Endodermal cell (in vitro differentiated cells): Measurements from ENCODE around the gene ARHGAP10.

DNA sequence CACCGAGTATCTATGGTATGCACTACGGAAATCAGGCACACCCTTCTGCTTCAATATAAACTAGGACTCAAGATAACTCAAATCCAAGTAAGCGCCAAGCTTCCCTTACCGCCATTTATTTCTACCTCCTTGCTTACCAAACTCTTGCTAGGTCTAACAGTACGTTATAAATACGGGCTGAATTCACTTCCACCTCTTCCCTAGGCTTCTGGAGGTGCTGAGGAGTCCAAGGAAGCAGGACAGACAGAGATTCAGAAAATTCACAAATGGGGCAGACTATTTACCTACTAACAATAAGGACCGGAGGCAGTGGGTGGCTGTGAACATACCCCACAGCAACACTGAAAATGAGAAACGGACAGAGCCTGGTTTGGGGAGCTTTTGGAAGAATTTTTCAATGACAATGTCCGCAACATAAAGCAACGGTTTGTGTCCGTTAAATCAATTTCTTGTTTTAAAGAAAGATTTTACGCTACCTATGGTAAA is 2.1 kb downstream of the OTUD4 start:
- PRO-cap, result no peak

DNA sequence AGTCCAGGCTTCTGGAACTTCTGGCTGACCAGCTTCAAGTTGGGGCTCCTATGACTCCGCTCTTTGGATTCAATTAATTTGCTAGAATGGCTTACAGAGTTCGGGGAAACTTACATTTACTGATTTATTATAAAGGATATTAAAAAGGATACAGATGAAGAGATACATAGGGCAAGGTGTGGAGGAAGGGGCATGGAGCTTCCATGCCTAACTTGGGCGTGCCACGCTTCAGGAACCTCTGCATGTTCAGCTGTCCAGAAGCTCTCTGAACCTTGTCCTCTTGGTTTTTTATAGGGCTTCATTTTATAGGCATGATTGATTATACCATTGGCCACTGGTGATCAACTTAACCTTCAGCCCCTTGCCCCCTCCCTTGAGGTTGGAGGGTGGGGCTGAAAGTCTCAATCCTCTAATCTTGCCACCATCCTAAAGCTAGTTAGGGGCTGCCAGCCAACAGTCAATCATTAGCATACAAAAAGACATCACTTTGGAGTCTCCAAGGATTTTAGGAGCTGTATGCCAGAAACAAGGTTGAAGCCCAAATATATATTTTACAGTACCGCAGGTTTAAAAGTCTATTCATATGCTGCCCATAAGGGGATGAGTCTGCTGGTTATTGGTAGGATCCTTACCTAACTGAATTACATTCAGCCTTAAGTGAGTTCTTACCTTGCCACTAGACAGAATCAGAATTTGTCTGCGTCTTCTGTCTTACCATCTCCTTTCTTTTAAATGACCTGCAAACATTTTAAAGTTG is 10.8 kb downstream of the SMAD1 start:
- PRO-cap, result no peak

- PRO-cap, result no peak
Measured at GRCh38 chr4:145646345-145647177, 27.4 kb downstream of the MMAA start.

DNA sequence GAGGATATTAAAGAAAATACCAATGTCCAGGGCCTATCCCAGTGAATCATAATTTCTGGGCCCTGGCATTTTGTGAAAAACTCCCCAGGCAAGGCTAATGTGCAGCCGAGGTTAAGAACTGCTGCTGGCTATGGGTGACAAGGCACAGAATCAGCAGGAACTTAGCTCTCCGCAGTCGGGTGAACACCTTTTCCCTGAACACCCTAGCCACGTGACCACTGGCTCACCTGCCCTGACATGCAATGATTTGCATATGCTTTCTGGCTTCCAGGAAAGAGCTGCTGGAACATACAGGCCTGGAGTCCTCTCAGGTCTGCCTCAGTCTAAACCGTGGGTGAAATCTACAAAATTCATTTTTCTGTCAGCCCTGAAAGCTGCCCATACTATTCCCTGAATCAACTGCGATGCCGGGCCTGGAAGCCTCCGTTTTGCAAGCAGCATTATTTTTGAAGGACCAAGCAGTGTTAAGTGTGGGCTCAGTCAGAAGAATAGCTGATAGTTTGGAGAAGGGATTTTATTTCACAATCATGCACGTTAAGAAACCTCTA is 56.6 kb downstream of the ZNF827 start:
- PRO-cap, result no peak

DNA sequence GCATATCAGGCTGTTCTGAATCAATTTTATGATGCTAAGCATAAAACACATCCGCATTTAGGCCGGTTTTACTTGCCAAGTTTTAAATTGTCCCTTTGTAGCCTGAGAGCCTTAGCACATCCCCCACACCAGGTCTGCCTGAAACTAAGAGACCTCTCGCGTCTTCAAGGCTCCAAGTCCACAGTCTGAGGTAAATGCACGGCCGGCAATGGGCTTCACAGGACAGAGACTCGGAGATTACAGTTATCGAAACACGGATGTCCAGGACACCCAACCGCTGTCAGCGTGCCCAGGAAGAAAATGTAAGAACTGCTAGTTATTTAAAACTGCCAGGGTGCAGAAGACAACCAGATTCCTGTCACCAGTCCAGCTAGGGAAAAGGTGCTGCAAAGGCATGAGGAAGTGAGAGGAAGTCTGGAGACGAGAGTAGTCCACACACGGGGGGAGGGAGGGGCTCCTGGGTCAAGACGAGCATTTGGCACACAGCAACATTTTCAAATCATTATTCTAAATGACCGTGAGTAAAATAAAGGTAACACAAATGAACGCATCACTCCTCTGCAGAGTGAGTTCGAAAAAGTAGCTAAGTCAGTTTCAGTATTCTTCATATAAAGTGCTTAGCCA is 28.8 kb downstream of the ZNF827 start:
- PRO-cap, result no peak

GRCh38 chr4:146029962-146030470 is 91.4 kb upstream of the ZNF827 start:
- PRO-cap, result no peak

DNA sequence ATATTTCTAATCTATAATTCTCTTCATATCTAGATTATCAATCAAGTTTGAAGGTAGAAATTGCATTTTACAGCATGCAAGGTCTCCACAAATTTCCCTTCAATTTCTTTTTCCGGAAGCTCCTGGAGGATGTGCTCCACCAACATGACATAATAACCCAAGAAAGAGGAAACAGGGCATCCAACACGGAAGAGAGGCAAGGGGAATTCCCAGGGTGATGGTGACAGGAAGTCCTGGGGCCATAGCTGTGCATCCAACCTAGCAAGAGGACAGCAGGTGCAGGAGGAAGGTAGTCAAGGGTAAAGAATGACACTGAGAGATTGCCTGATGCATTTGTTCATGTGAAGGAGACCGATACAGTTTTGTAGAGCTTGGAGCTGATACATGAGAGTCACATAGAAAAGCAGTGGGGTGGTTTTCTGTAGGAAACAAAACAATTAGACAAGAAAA is 115.7 kb upstream of the LSM6 start:
- PRO-cap, result no peak

- PRO-cap, result unidirectional peak, plus-strand start at chr4:146350019
Measured at GRCh38 chr4:146349765-146350297, 135.5 kb downstream of the REELD1 start.

GRCh38 chr4:146663127-146663554 is 24.4 kb downstream of the POU4F2 start:
- PRO-cap, result unidirectional peak, plus-strand start at chr4:146663286

DNA sequence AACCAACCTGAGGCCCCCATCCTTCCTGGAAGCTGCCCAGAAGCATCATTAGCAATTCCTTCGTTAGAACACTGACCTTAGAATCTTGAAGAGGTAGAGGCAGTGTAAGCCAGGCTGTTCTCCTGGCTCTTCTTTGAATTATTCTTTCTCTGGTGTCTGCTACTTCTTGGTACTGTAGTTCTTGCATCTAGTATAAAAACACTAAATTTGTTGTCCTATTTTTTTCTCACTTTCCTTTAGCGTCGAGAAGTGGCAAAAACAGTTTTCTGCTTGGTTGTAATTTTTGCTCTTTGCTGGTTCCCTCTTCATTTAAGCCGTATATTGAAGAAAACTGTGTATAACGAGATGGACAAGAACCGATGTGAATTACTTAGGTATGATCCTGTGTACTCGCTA is 58.7 kb downstream of the EDNRA start:
- PRO-cap, result no peak

DNA sequence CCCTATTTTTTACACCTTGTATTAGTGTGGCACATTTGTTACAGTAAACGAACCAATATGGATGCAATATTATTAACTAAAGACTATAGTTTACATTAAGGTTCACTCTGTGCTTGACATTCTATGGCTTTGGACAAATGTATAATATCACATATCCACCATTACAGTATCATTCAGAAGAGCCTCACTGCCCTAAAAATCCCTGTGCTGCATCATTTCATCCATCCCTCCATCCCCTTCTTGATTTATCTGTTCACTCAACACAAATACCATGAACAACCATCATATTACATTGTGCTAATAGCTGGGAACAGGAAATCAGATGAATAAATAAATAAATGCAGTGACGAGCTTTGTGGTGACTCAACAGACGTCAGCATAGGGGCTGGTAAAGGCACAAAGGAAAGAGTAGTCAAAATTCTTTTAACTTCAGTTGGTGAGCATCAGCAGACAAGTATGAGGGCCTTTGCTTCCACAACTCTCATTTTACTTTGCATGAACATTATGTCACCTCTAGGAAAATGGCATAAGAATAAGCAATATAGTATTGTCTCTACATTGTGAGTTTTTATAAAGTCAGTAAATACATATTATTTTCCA is 65.4 kb downstream of the EDNRA start:
- PRO-cap, result no peak

DNA sequence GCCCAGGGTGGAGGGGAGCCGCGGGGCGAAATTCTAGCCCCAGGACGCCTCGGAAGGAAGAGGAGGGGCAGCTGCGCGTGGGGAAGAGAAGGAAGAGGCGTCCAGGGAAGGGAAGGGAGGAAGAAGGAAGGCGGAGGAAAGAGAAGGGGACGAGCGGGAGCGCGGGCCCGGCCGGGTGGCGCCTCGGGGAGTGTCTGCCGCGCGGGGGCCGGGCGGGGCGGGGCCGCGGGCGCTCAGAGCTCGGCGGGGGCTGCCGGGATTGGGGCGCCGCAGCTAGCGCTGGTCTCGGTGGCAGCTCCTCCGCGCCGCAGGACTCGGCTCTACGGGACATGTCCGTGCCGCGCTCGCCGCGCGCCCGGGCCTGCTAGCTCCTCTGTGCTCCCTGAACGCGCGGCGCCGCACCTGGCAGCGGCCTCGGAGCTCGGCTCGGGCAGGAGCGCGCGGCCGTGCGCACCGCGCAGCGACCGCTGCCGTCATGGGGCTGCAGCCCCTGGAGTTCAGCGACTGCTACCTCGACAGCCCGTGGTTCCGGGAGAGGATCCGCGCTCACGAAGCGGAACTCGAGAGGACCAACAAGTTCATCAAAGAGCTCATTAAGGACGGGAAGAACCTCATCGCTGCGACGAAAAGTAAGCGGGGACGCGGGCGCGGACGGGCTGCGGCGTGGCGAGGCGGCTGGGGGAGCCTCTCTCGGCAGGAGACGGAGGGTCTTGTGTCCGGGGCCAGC is at the start of gene ARHGAP10:
Gene ARHGAP10 (plus strand): TSS at position 262 of the 727 bp plus-strand sequence.
- PRO-cap, result bidirectional peak, plus-strand start at position 476 of the sequence, minus-strand start at position 377 of the sequence

DNA sequence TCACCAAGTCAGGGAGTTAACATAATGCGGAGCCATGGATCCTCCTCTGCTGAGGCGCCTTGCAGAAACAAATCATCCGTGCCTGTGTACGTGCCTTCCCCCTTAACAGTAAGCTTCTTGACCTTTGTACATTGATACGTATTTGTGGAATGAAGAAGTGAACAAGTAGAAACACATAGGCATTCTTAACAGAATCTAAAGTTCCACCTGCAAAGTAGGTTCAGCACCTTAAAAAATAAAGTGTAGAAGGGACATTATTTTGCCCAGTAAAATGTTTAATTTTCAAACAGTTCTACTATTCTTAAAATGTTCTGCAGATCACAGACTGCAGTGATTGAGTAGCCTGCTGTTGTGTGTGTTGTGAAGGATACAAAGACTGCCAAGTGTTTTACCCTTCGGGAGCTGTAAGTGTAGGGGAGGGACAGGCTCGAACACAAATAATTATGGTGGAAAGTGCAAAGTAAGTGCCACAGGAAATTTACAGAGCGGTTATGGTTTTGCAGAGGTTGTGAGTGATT is 61.9 kb downstream of the ARHGAP10 start:
- PRO-cap, result no peak

GRCh38 chr4:147855502-147856174 is 123.8 kb downstream of the ARHGAP10 start:
- PRO-cap, result no peak

DNA sequence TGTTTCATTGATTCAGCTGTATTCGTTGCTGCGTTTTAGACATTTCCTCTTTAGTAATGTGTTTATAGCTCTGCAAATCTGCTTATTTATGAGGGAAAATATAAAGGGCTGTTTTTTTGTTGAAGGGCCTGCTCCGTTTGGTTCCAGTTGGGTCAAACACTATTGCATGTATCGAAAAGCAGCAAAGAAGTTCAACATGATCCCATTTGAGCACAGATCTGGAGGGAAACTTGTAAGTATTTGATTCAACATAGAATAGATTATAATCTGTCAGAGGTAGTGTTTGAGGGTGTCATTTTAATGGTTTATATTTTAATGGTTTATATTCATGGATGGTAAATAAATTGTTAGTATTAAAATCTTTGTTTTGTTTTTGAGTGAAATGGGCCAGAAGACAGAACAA is 147.2 kb downstream of the ARHGAP10 start:
- PRO-cap, result no peak

DNA sequence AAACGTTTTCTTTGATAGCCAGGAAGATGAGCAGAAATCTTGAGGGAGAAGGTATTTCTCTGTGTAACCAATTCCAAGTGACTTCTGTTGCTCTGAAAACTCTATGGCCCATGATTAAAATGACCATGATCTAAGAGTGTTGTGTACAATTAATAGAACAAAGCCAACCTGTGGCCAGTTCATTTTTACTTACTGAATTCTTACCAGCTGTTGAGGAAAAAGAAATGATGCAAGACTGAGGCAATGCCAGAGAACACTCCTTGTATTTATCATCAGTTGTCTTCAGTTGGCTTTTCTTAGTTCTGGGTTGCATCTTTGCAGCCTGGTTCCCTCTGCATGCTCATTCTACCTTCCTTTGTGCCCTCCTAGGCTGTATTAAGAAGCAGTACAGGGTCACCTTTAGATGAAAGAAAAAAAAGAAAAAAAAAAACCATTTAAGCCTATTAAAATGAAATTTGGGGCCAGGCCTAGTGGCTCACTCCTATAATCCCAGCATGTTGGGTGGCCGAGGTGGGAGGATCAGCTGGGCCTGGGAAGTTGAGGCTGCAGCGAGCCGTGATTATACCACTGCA is 298.7 kb downstream of the ARHGAP10 start:
- PRO-cap, result no peak

GRCh38 chr4:148412012-148412523 is 30.1 kb downstream of the NR3C2 start:
- PRO-cap, result no peak

GRCh38 chr4:149182093-149182389 is 633.6 kb downstream of the IQCM start:
- PRO-cap, result no peak

DNA sequence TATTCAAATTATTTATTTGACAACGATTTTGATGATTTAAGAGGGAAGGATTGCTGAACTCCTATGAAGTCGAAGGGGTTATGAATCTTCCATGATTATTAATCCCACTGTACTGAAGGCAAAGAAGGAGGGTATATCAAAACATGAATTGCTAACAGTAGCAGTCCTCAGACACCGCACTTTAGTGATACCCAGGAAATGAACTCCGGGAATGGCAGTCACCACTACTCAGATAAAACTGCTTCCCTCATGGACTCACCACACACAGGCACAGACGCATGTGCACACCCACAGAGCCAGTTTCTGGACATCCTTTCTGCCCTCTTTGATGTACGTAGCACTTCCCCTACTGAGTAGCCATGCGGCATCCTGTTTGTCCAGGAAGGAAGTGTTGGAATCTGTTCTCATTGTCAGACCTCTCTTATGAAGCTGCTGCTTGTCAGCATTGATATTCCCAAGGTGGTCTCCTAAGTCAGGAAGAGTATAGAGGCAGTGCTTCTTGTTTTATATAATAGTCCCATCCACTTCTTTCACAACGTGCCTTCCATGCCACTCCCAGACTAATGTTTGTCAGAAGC is 95.7 kb downstream of the DCLK2 start:
- PRO-cap, result no peak

- PRO-cap, result no peak
Measured at GRCh38 chr4:150343673-150344312, 238.2 kb upstream of the MAB21L2 start.